SK-N-SH (cell line): ENCODE results near the genes KCNQ4, CTPS1, CCDC30 and C1orf50.

GRCh38 chr1:40339926-40340298 is 22.8 kb upstream of the COL9A2 start:
- RRBS, result no CpG with 5 or more reads among the region's 3 CpGs
CAGE:
- cytosol, long polyA plus RNA, result no peak
- long polyA plus RNA, result no peak
- nucleus, long polyA plus RNA, result no peak

DNA sequence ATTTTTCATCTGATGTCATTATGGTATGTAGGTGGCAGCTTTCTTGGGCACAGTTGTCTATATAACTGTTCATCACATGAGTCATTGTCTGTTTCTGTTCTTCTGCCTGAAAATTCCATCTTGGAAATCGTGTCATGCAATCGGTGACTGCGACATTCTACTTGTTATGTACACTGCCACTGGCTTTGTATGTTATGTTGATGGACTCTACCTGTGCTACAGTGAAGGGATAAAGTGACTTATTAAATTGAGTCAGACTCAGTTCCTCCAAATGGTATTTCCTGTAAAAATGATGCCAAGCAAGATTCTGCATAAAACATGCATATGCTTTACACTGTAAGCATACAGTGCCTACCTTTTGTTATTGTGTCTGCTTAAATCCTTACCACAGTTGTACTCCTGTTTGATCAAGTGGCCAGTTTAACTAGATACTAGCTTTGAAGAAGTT is 8.6 kb downstream of the SMAP2 start:
- RRBS, result no CpG with 5 or more reads among the region's 3 CpGs
CAGE:
- cytosol, long polyA plus RNA, result no peak
- long polyA plus RNA, result no peak
- nucleus, long polyA plus RNA, result no peak

DNA sequence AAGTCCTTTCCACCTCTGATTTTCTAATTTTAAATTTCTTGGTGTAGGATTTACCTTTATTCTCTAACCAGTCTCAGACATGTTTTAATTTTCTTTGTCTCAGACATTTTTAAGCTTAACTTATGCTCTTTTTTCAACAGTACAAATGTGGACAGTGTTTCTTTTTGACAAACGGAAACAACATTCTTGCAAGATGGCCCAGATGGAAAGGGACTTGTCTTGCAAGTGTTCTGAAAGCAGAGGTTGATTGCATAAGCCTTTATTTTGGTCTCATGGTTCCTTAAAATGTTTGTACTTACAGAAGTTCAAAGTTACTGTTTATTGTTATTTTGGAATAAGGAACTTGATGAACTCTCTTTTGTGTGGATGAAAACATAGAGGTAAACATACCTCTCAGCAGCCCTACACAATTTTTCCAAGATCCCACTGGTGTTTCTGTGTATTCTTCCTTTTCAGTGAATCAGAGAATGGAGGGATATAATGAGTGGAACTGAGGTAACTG is 22.9 kb downstream of the SMAP2 start:
- RRBS, result no CpG with 5 or more reads among the region's 1 CpG
CAGE:
- cytosol, long polyA plus RNA, result no peak
- long polyA plus RNA, result no peak
- nucleus, long polyA plus RNA, result no peak

DNA sequence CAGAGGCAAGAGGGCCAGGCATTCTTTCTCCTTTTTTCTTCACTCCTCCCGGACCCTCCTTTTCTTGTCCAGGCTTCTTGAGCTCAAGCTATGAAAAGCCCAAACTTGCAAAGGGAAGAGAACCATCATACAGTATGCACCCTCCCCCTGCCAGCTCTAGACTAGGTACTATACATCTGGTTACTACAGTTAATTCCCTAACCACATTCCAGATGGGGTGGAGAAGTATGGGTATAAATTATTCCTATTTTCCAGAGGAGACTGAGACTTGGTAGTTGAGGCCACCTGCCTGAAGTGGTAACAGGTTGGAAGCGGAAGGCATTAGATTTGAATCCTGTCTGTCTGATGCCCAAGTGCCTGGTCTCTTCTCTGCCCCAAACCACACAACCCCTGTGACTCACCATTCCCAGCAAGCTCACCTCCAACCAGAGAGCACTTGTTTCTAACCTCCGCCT is 2.9 kb downstream of the RIMS3 start:
- RRBS, result no CpG with 5 or more reads among the region's 3 CpGs
CAGE:
- cytosol, long polyA plus RNA, result no peak
- long polyA plus RNA, result no peak
- nucleus, long polyA plus RNA, result no peak

- RRBS, result no CpG with 5 or more reads among the region's 15 CpGs
CAGE:
- cytosol, long polyA plus RNA, result no peak
- long polyA plus RNA, result start-site peak on the plus strand at chr1:40709303-40709447, 50 and 34 reads in 2 replicates
- nucleus, long polyA plus RNA, result start-site peak on the plus strand at chr1:40709232-40709418, 106 and 58 reads in 2 replicates
These were observed 17.5 kb downstream of the NFYC start for GRCh38 chr1:40708531-40709917.

GRCh38 chr1:40783594-40784043 is at the start of gene KCNQ4:
TSS of gene KCNQ4 (plus strand) at chr1:40783787.
- RRBS, result 2% methylated on average over 23 of the region's 67 CpGs
CAGE:
- cytosol, long polyA plus RNA, result no peak
- long polyA plus RNA, result no peak
- nucleus, long polyA plus RNA, result no peak

DNA sequence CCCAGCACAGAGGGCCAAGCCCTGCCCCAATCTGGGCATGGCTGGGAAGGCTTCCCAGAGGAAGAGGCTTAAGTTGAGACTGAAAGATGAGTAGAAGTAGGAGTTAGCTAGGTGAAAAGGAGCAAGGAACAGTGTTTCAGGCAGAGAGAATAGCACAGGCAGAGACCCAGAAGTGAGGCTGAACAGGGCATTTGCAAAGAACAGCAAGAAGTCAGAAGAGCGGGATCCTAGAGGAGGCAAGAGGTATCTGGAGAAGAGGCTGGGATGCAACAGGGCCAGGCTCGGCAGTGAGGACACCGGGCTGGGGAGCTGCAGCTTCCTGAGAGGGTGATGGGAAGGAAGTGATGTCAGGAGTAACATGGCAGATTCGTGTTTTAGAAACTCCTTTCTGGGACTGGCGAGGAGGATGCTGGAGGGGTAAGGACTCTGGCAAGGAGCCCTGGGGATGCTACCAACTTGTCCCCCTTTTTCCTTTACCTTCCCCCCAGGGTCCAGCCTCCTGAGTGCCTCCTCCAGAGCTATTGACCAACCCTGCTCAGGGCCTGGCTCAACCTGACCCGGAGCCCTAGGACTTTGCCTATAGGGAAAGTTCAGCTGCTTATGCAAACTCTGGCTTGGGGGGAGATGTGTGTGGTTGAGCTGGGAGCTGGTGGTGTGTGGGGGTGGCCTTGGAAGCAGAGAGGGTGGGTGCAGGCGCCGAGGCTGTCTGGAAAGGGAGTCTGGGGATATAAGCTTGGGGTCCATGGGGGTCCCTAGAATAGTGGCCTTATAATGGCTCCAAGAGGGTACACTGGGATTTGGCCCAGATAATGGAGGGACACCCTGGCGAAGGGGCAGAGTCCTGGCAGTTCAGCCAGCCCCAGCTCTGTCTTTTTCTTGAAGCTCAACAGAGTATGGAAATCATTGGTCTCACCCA is 13.9 kb downstream of the KCNQ4 start:
- RRBS, result no CpG with 5 or more reads among the region's 9 CpGs
CAGE:
- cytosol, long polyA plus RNA, result no peak
- long polyA plus RNA, result no peak
- nucleus, long polyA plus RNA, result no peak

GRCh38 chr1:40820165-40820495 is 36.5 kb downstream of the KCNQ4 start:
- RRBS, result no CpG with 5 or more reads among the region's 7 CpGs
CAGE:
- cytosol, long polyA plus RNA, result no peak
- long polyA plus RNA, result no peak
- nucleus, long polyA plus RNA, result no peak

GRCh38 chr1:40868101-40868828 is 6.1 kb upstream of the CITED4 start:
- RRBS, result no CpG with 5 or more reads among the region's 4 CpGs
CAGE:
- cytosol, long polyA plus RNA, result no peak
- long polyA plus RNA, result no peak
- nucleus, long polyA plus RNA, result no peak

DNA sequence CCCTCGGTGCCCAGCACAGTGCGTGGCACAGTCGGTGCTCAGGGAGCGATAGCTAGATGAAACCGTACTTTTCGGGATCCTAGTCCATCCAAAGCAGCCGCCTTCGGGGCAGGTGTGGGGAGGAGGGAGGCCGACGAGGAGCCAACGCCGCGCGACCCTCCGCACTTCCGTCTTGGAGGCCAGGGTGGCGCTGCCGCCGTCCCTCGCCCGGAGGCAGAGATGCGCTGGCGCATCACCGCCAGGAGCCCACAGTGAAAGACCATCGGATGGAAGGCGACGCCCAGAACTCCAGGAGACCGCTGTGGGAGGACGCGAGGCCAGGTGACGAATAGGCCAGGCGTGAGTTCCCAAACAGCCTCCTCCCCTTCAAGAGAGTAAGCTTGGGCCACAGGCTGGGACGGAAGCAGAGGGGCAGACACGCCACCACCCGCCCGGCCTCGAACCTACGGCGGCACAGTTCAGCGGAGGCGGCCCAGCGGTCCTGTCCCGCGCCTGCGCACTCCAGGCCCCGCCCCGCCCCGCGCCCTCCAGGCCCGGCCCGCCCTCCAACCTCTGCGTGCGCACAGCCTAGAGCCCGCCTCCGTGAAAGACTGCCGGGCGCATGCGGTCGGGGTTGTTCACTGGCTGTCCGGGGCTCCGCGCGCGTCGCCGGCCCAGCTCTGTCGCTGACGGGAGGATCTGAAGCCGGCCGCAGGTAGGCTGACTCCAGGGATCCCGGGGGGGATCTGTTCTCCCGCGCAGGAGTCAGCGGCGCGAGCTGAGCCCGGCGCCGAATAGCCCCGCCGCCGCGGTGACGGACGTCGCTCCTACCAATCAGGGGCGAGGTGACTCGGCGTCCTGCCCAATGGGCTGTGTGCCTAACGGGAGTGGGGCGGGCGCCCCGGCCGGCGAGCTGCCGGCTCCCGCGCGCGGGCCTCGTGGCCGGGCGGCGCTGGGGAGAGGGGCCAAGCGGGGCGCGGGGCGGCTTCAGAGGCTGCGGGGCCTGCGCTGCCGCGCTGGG is at the start of gene CTPS1:
Gene CTPS1 (plus strand): TSS at position 561 of the 1,000 bp plus-strand sequence.
- RRBS, result 2% methylated on average over 31 of the region's 112 CpGs
CAGE:
- cytosol, long polyA plus RNA, result start-site peak on the plus strand centred at position 615 of the sequence, 107 bp wide, 1,545 and 1,328 reads in 2 replicates
- long polyA plus RNA, result start-site peak on the plus strand centred at position 612 of the sequence, 114 bp wide, 1,898 and 1,422 reads in 2 replicates
- nucleus, long polyA plus RNA, result start-site peak on the plus strand centred at position 612 of the sequence, 130 bp wide, 1,497 and 1,641 reads in 2 replicates

DNA sequence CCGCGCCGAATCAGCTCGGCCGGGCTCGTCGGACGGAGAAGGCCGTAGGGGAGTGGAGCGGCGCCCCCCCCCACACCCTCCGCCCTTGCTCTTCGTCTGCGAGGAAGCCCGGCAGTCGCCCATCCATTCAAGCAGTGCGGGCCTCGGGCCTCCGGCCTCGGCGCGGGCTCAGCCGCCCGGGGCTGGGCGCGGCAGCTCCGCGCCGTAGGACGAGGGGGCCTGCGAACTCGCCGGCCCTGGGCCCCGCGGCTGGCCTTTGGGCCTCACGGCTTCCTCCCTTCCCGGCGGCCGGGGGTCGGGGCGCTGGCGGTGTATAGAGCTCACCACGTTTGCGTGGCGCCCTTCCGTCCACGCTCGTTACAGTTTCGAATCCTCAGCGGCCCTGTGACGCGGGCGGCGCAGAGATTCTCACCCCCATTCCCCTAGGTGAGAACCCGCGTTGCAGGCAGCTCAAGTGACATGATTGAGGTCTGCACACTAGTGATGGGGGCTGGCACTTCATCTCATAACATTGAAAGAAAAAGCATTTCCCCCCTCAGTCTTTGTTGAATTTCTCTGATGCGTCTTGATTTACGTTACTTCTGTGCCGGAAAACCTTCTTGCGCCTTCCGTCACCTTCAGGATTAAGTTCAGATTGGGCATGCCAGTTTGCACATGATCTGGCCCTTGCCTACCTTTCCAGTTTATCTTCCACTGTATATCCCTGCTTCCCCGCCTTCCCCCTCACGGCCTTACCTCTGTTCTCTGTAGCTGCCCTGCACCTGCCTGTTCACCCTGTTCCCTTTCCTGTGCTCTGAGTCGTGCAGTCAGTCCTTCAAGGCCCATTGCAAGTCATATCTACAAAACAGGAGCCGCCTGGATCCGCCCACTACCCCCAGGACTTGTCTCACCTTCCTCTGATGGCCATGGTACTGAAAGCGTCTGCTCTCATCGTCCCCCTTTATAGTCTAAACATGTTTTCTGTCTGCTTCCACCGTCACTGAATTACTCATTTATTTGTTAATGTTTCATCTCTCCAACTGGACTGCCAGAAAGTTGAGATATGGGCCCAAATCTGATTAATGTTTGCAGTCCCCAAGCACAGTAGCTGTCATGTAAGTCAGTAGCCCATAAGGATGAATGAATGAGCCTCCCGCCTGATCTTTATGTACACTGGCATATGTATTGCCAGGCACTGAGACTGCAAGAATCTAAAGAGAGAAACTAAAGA is 1.0 kb downstream of the CTPS1 start:
- RRBS, result 1% methylated on average over 31 of the region's 70 CpGs
CAGE:
- cytosol, long polyA plus RNA, result no peak
- long polyA plus RNA, result no peak
- nucleus, long polyA plus RNA, result no peak

DNA sequence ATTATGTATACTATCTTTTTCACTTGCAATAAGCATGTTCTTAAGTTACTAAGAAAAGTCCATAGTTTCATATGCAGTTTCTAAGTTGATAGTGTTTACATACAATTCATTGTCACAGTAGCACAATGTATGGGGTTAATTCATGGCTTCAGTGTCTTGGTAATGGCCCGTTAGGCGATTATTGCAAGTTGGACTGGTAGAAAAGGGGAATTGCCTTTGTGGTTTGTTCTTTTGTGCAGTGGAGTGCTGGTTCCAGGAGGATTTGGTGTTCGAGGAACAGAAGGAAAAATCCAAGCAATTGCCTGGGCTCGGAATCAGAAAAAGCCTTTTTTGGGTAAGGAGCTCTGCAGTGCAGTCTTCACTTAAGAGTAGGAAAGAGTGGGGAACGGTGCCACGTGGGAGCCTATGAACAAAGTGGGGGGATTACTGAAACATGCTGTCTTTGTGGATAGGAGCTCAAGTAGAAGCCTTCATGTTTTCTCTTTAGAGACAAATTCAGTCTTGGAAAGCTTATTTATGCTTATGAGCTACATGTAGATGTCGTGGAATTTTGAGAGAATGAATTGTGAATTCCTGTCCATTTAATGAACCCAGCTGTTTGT is 19.5 kb downstream of the SLFNL1 start:
- RRBS, result no CpG with 5 or more reads among the region's 7 CpGs
CAGE:
- cytosol, long polyA plus RNA, result no peak
- long polyA plus RNA, result no peak
- nucleus, long polyA plus RNA, result no peak

DNA sequence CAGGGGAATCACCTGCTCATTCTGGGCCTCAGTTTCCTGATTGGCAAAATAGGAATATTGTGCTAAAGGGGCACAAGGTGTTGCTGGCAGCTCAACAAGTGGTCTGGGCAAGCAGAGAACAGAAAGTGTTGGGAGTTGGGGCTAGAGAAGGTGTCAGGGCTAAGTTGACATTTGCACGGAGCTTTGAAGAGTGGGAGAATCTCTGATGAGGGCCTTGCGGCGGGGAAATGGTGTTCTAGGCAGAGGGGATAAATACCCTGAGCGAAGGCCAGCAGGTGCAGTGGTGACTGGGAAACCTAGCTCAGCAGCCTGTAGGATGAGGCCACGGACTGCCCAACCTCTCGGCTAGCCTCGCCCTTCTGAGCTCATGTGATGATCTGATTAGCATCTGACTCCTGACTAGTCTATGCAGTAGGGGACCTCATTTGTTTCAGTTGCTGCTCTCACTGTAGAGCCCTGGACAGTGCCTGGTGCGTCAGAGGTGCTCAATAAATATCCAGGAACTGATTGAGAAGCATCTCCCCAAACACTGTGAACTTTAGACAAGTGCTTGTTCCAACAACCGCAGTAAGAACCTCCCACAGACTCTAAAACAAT is 118.0 kb upstream of the SCMH1 start:
- RRBS, result no CpG with 5 or more reads among the region's 9 CpGs
CAGE:
- cytosol, long polyA plus RNA, result no peak
- long polyA plus RNA, result no peak
- nucleus, long polyA plus RNA, result no peak

- RRBS, result no CpG with 5 or more reads among the region's 6 CpGs
CAGE:
- cytosol, long polyA plus RNA, result no peak
- long polyA plus RNA, result no peak
- nucleus, long polyA plus RNA, result no peak
These were observed 28.8 kb downstream of the EDN2 start for GRCh38 chr1:41455590-41456238.

- RRBS, result no CpG with 5 or more reads among the region's 2 CpGs
CAGE:
- cytosol, long polyA plus RNA, result no peak
- long polyA plus RNA, result no peak
- nucleus, long polyA plus RNA, result no peak
These were observed 138.8 kb upstream of the EDN2 start for GRCh38 chr1:41623255-41623631.

DNA sequence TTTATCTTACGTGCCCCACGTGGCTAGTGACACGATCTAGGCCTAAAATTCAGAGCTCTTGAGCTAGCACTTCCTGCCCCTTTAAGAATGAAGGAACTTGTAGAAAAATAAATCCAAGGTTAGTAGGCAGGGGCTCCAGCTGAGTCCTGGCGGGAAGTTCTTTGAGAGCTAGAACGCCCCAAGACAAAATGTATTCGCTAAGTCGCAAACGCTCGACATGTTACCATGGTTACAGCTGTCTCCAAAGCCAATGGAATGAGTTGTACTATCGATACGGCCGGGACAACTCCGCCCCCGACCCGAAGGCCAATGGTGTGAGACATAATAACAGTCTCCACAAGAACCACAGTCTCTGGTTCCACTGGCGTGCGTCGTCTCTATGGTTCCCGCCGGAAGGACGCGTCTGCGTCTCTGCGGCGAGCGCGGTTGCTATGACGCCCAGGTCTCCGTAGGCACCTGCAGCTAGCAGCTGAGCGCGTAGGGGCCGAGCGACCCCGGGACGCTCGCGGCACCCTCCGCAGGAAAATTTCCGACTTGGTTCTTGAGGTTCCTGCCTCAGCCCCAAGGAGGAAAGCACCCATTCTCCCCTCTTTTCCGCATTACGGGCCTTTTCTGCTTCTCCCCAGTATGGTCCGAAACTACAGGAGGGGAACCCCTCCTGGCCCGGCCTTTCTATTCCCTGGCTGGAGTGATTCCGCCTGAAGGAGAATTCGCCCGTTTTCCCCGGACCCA is at the start of gene CCDC30:
Gene CCDC30 (plus strand): TSS at position 429 of the 732 bp plus-strand sequence.
- RRBS, result 1% methylated on average over 31 of the region's 47 CpGs
CAGE:
- cytosol, long polyA plus RNA, result no peak
- long polyA plus RNA, result no peak
- nucleus, long polyA plus RNA, result no peak

DNA sequence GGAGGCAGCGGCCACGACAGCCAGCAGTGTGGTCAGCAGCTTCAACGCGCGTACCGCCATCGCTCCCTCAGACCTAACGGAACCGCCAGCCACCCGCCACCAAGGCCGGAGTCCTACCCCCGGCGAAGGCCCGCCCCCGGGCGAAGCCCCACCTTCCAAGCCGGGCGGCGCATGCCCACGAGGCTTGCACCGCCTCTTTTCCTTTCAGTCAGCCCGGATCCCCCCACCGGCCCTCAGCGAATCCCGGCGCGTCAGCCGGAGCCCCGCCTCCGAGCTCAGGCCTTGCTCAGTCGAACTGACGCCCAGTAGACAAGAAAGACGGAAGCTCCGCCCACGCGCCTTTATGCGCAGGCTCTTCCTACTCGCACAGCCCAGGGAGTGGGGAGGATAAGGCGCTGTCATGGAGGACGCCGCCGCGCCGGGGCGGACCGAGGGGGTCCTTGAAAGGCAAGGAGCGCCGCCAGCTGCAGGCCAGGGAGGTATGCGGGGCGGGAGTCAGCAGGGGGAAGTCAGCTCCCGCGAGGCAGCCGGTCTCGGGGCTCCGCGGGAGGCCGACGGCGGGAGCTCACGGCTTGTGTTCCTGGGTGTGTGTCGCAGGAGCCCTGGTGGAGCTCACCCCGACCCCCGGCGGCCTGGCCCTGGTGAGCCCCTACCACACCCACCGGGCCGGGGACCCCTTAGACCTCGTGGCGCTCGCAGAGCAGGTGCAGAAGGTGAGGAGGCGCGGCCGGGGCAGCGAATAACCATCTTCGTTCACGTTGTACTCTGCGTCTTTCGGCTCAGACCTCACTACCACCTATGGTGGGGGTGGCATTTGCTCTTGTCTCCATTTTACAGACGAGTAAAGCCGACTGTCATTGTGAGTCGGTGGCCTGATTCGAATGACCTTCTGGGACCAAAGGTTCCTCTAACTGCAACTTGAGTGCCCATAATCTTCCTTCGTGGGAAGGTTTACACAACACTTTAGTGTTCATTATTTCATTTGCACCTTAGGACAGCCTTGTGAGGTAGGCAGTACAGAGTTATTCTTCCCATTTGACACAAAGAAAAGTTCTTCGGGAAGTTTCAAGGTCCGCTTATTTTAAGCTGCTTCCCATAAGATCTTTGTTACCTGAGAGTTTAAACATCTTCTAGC is at the start of gene C1orf50:
Gene C1orf50 (plus strand): TSS at position 338 of the 1,135 bp plus-strand sequence.
- RRBS, result 2% methylated on average over 28 of the region's 84 CpGs
CAGE:
- cytosol, long polyA plus RNA, result no peak
- long polyA plus RNA, result no peak
- nucleus, long polyA plus RNA, result start-site peak on the minus strand centred at position 128 of the sequence, 29 bp wide, 211 and 210 reads in 2 replicates

DNA sequence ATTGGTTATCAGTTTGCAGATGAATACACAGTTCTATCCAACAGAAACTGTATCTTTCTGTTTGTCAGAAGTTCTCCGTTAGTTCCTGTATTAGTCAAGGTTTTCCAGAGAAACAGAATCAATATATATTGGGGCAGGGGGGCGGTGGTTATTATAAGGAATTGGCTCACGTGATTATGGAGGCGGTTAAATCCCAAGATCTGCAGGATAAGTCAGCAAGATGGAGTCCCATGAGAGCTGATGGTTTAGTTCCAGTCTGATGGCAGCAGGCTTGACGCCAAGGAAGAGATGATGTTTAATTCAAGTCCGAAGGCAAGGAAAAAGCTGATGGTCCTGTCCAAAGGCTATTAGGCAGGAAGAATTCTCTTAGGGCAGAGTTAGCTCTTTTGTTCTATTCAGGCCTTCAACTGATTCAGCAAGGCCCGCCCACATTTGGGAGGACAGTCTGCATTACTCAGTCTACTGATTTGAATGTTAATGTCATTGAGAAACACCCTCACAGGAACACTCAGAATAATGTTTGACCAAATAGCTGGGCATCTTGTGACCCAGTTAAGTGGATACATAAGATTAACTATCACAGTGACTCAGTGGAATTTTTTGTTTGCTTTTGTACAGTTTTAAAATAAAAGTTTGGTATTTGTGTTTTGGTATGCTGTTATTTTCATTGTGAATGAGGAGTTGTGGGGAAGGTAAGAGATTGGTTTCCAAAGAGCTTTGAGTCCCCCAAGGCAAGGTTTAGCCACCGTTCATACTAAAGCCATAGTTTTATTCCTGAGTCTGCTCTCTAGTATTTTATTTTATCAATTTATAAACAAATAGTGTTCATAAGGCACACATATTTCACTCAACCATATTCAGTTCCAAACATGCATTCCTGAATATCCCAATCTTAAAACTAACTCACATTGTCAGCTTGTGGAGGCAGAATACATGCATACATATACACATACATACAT is 1.8 kb upstream of the ZNF691 start:
- RRBS, result no CpG with 5 or more reads among the region's 8 CpGs
CAGE:
- cytosol, long polyA plus RNA, result no peak
- long polyA plus RNA, result no peak
- nucleus, long polyA plus RNA, result no peak

- RRBS, result no CpG with 5 or more reads among the region's 4 CpGs
CAGE:
- cytosol, long polyA plus RNA, result no peak
- long polyA plus RNA, result no peak
- nucleus, long polyA plus RNA, result no peak
These were observed 35.8 kb downstream of the SLC2A1 start for GRCh38 chr1:42922782-42923408.

DNA sequence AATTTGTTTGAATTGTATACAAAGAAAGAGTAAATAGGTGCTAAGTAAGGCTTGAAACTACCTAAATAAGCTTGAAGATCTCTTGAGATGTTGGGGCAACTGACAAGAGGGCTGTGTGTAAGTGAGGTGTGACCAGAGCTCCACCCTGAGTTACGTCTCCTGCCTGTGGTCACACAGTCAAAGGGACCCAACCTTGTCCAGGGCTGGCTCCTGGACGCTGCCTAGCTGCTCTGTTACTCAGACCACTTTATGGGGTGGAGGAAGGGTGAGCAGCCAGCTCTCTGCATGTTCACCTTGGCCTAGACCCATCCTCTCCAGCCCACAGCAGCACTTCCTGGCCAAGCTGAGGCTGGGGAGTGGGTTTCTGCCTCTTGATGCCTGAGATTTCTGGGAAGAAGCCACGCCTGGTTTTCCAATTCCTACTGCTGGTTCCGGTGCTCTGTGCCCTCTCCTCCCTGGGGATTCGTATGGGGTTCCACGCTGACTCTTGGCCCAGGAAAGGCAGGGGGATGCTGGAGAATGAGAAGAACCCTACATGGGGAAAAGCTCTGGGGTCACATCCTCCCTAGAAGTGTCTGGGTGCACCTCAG is 24.5 kb downstream of the SLC2A1 start:
- RRBS, result no CpG with 5 or more reads among the region's 6 CpGs
CAGE:
- cytosol, long polyA plus RNA, result no peak
- long polyA plus RNA, result no peak
- nucleus, long polyA plus RNA, result no peak